Spinal cord (tissue), 3 donors: ENCODE measurements around the genes ACVR1B, KRT82 and KRT3.

GRCh38 chr12:51751635-51752219 is 63.0 kb downstream of the TMDD1 start:
- PRO-cap = no peak
- RAMPAGE, long total RNA = no peak

- PRO-cap = no peak
- RAMPAGE, long total RNA = no peak
These were observed 1.5 kb downstream of the FIGNL2 start for GRCh38 chr12:51846701-51847772.

DNA sequence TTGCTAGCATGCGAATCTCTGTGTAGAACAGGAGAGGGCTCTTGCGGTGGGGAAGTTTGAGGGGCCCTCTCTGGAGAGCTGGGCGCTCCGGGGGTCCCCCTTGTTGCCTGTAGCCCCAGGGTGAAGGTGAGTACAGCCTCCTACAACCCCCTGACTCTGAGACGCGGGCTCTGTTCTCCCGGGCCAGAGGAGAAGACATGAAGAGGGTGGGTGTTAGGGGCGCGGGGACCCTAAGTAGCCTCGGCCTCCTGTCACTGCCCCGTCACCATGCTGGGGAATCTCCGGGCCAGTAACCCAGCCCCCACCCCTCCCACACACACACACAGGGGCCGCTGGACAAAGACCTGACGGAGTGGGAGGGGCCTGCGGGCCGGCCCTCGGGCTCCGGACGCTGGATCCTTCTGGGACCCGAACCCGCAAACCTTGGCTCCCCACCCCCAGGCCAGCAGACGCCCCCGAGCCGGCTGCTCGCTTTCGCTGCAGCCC is 702 bp downstream of the FIGNL2 start:
- PRO-cap = no peak
- RAMPAGE, long total RNA = no peak

GRCh38 chr12:51950852-51952228 is at the start of gene ACVR1B:
Gene ACVR1B (plus strand): TSS chr12:51951699.
- PRO-cap = no peak
- RAMPAGE, long total RNA = no peak

- PRO-cap = no peak
- RAMPAGE, long total RNA = no peak
These were observed 23.9 kb downstream of the ACVR1B start for GRCh38 chr12:51975174-51975930.

DNA sequence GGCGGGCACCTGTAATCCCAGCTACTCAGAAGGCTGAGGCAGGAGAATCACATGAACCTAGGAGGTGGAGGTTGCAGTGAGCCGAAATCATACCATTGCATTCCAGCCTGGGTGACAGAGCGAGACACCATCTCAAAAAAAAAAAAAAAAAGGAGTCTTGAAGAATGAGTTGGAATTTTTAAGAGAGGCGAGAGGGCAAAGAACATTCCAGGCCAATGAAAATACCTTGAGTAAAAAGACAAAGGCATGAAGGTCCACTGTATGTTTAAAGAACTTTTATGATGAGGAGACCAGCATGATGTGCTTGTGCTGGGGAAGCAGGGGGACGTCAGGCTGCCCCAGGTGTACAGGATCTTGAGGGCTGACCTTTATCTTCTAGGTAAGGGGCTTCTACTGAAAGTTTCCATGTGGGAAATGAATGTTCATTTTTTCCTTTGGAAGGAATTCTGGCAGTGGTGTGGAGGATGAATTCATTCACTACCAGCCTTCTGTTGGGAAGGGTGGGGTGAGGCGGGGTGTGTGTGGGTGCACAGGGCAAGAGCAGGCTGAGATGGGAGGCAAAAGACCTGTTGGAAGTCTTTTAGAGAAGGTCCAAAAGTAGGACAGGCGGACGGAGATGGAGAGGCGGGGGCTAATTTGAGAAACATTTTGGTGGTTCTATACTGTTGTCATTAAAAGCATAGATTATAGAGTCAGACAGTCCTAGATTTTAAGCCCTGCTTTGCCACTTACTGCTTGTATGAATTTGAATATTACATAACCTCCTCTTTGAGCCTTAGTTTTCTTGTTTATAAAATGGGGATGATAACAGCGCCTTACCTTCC is 27.2 kb upstream of the TAMALIN start:
- PRO-cap = no peak
- RAMPAGE, long total RNA = no peak

- PRO-cap = no peak
- RAMPAGE, long total RNA = no peak
These were observed 20.3 kb downstream of the TAMALIN start for GRCh38 chr12:52026953-52027515.

DNA sequence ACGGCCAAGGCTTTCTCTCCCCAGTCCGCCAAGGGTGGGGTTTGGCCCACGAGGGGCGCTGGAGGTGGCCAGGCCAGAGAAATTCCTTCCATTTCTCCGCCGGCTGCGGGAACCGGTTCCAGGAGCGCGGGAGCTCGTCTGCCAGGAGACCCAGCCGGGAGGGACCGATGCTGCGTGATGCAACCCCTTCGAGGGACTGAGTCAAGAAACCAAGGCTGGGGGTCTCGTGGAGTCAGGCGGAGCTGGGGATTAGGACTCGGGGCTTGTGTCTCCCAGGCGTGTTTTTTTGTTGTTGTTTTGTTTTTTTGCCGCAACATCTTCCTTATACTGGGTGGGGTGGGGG is 13.6 kb upstream of the NR4A1 start:
- PRO-cap = no peak
- RAMPAGE, long total RNA = no peak

DNA sequence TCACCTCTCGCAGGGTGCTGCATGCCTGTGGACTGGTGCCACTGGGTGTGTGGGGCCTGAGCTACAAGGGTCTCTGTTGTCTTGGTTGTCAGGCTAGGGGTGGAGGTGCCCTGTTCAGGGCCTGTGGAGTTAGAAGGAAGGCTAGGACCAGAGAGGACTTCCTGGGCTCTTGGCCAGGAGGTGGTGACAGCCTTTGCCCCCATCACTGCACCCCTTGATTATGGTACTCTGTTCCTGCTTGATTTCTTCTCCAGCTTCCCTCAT is 1.5 kb downstream of the NR4A1 start:
- PRO-cap = no peak
- RAMPAGE, long total RNA = no peak

- PRO-cap = no peak
- RAMPAGE, long total RNA = no peak
These were observed 6.8 kb downstream of the NR4A1 start for GRCh38 chr12:52058069-52058429.

GRCh38 chr12:52115979-52116878 is 36.7 kb downstream of the SMIM41 start:
- PRO-cap = no peak
- RAMPAGE, long total RNA = no peak

DNA sequence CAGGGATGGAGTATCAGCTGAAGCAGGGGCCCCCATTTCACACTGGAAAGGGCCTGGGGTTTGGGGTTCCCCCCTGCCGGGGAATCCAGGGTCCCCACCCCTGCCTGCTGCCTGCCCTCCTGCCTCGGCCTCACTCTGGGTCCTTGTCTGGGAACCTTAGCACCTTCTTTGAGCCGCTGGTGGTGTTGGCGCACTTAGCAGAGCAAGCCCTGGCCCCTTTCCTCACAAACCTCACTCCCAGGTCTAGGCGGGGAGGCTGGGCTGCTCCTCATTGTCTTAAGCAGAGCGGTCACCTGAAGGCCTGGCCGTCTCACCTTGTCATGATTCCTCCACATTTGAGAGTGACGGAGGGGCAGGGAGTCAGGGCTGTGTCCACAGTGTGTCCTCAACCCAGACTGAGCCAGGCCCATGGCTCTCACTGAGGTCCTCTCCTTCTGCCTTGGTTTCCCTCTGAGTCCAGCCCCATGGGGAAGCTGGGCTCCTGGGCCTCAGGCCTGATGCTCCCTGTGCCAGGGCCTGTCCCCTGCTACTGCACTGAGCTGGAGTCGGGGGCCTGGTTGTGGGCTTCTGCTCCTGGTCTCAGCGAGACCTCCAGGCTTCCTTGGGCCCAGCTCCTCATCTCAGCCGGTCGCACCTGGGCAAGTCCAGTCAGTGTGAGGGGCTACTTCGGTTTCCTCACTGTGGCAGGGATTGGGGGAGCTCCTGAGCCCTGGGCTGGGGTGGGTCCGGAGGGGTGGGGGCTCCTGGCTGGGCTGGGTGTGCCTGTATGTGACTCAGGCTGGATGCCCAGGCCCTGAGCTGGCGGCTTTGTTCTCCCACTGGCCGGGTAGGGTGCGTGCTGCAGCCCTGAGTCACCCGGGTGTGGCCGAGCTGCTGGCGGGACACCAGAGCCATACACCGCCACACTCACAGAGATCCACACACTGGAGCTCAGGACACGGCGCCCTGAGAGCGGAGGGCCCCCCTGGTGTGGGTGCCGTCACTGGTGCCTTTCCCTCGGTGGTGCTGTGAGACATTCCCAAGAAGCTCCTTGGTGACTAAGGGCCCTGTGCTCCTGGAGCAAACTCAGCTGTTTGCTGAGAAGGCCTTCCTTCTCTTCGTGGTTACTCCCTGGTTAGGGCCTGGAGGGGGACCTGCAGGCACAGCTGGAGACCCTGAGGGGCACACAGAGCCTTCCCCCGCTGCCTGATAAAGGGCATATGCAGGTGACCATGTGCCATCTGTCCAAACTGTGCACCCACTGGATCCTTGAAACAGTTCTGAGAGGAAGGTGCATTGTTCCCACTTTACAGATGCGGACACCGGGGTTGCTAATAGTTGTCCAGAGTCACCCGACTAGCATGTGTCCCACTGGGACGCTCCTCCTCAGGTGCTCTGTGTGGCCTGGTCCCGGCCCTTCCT is 44.7 kb downstream of the KRT80 start:
- PRO-cap = no peak
- RAMPAGE, long total RNA = no peak

GRCh38 chr12:52175352-52175559 is 16.6 kb downstream of the KRT80 start:
- PRO-cap = no peak
- RAMPAGE, long total RNA = no peak

- PRO-cap = no peak
- RAMPAGE, long total RNA = no peak
These were observed 5.8 kb downstream of the KRT80 start for GRCh38 chr12:52186011-52186481.

DNA sequence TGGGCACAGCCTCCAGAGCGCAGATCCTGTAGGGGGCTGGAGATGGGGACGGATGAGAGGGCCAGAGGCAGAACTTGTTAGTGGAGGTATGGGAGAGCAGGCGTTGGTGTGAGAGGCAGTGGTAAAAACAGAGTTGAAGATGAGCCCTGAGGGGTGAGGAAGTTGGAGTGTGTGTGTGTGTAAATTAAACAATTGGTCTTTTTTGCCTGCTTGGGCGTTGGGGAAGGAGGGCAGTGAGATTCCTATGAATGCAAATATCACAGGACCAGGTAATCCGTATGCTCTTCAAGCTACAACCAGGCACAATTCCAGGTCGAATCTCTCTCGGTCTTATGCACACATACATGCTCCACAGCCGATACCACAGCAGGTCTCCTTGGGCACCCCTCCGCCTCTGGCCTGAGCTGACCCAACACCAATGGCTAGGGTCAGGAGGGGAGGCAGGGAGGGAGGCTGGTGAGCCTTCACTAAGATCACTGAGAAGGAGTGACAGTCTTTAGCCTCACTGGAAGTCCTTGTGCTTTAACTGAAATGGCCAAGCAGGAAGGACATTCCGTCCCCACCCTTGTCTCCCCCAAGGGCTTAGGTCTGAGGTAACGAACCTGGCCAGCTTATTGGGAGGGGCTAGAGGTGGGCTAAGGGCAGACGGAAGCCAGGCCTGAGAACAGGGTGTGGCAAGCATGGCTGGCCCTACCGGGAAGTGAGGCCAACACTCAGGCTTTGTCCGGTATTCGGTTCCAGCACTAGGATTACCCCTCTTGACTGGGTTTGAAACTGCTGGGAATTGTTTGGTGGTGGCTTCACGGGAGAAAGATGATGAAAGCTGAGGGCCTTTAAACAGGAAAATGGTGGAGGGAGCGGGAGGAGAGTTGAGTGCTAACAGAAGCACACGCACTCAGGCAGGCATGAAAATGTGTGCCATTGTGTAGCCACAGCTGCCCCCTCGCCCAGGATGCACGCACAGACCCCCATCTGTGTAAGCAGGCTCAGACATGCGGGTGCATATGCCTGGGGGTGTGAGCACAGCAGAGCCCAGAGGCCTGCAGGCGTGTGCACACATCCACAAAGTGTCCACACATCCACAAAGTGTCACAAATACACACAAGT is 1.3 kb upstream of the KRT7 start:
- PRO-cap = no peak
- RAMPAGE, long total RNA = no peak

- PRO-cap = no peak
- RAMPAGE, long total RNA = no peak
These were observed 511 bp downstream of the KRT7 start for GRCh38 chr12:52233321-52234186.

- PRO-cap = no peak
- RAMPAGE, long total RNA = no peak
These were observed at the start of gene KRT82 for GRCh38 chr12:52406025-52406578. Gene KRT82 (minus strand): TSS chr12:52406335.

DNA sequence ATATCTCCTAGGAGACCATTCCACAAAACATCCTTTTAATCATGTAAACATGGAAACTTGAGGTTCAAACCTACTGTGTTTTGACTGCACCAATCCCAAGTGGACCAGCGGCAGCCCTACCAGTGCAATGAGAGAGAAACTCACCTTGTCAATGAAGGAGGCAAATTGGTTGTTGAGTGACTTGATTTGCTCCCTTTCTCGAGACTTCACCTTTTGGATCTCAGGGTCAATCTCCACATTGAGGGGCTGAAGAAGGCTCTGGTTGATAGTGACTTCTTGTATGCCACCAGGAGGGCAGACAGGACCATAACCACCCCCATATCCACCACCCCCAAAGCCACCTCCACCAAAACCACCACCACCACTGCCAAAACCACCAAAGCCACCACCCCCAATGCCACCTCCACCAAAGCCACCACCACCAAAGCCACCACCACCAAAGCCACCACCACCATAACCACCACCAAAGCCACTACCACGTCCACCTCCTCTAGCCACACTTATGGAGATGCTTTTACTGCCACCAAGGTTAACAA is 525 bp downstream of the KRT1 start:
- PRO-cap = no peak
- RAMPAGE, long total RNA = no peak

DNA sequence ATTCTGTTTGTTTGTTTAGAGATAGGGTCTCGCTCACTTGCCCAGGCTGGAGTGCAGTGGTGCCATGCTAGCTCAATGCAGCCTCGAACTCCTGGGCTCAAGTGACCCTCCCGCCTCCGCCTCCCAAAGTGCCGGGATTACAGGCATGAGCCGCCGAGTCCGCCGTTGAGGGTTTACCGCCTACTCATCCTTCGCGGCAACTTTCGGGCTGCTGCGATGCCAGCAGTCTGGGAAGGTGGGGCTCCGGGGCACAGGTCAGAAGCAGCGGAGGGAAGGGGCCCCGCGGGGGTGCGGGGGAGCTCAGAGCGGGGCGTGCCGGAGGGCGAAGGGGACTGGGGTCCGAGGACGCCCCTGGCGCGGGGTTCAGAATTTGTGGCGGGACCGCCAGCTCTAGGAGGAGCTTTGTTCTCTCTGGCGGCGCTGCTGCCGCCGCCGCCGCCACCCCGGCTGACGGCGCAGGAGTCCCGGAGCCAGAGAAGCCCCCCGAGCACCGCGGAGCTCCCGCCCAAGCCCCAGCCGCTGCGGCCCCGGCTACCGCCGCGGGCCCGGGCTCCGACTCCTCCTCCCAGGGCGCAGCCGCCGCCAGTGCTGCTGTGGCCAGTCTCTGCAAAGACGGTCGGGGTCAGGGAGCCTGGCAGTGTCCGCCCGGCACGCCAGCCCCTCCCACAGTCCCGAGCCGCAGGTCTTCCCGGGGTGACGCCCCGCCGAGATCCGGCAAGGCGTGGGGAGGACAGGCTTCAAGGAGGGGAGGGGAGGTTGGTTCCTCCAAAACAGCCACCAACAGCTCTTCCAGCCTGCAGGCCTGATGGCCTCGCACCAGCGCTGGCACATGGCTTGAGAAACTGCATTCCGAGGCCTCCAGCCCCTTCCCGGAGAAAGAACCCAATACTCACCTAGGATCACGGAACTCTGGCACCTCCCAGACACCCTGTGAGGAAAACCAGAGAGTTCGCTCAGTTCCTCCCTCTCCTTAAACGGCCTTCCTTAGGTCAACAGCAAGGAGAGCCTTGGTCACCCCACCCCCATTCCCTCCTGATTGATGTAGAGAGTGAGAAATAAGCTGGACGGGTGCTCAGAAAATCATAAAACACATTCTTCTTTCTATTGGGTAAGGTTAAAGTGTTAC is 11.0 kb upstream of the KRT77 start:
- PRO-cap = no peak
- RAMPAGE, long total RNA = no peak

- PRO-cap = no peak
- RAMPAGE, long total RNA = no peak
These were observed at the start of gene KRT3 for GRCh38 chr12:52795976-52796342. Gene KRT3 (minus strand): TSS chr12:52796117.